OCI-LY7 (cell line): Measurements from ENCODE around the gene MAPK9.

- PRO-cap = no peak
- RAMPAGE, long total RNA = no peak
These were observed 56.8 kb downstream of the ADAMTS2 start for GRCh38 chr5:179288430-179288809.

DNA sequence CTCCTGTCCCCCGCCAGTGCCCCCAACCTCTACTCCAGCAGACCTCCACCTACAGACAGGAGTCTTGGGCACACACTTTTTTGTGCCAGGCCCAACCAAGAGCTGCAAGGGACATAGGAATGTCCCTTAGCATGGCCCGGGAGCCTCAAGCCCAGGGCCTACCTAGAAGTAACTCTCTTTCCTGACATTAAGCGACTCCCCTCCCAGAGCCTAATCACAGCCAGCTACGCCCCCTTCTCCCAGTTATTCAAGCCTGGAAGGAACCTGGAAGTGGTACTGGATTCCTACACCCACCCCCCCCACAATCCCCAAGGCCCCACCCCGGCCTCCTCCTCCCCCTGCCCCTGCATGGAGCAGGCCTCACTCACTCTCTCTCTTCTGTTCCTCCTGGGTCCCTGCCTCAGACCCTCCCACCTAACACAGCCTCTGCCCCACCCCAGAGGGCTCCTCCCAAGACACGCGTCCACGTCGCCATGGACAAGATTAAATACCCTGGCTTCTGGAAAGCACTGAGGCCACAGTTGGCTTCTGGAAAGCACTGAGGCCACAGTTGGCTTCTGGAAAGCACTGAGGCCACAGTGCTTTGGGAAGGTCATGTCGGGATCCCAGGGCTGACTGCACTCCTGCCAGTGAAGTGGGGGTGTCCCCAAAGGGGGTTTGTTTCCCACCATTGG lies 30.4 kb downstream of the ADAMTS2 start:
- PRO-cap = no peak
- RAMPAGE, long total RNA = no peak

DNA sequence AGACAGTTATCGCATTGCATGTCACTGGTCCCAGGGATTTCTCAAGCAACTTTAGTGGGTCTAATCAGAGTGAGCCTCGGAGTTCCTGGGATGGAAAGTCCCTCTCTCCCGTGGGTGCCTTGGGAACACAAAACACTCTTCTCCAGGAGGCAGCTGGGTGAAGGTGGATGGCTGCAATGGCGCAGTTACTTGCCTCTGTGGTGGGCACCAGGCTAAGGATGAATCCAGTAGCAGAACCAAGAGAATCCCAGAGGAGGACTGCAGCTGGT lies 33.9 kb upstream of the ADAMTS2 start:
- PRO-cap = no peak
- RAMPAGE, long total RNA = no peak

DNA sequence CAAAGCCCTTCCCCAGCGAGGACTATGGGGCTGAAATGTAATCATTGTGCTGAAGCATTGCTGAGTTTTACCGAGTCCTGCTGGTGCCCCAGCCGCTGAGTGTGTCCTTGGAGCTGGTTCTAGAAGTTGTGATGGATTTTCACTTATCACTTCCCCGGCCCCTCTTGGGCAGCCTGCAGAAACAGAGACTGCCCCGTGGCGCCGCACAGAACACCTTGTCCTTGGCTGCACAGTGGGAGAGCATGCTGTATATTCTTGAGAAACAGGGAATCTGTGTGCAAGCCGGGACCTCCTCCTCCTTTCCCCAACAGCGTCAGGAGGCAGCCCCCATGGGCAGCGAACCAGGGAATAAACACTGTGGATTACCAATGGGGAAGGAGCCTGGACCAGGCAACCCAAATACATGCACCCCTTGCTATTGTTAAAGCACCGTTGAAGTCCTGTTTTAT lies 90.6 kb upstream of the RUFY1 start:
- PRO-cap = no peak
- RAMPAGE, long total RNA = no peak

DNA sequence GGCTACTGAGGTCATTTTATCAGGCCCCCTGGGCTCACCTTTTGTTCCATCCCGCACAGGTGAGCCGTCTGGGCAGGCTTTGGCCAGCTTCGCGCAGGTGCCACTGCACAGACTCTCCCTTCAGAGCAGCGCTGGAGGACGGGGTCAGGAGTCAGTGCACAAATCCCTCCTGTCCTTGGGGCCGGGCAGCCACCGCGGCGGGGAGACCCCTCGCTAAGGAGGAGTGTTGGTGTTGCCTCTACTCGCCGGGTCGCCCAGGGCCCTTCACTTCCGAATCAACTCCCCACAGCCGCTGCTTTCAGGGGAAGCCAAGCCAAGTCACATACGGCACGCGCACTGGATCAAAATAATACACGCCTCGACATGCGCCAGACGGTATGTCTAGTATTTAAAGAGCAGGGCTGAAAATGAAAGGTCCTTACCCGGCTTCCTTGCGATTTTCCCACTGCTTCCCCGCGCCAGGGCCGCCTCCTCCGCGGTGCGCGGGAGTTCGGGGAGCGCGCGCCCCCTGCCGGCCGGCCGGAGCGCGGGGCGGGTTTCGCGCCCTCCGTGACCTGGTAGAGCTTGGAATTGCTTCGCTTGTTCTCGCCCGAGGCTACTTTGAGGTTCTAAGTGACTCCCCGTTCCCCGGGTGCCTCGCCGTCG lies 10.7 kb upstream of the HNRNPH1 start:
- PRO-cap = no peak
- RAMPAGE, long total RNA = no peak

DNA sequence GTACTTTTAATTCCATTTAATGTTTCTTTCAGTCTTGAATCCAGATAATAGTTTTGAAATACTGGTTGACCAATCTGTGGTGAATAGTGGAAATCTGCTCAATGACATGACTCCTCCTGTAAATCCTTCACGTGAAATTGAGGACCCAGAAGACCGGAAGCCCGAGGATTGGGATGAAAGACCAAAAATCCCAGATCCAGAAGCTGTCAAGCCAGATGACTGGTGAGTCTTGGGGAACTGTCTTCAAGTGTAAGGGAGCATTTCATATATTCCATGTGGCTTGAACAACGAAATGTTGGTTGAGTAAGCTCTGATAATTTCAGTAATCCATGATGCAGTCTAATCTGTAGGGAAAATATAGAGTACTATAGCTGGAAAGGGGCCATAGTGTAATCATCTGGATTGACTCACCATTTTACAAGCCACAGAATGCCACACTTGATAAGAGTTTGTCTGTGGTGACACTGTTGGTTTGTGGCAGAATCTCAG lies 16.5 kb upstream of the MAML1 start:
- PRO-cap = no peak
- RAMPAGE, long total RNA = no peak

DNA sequence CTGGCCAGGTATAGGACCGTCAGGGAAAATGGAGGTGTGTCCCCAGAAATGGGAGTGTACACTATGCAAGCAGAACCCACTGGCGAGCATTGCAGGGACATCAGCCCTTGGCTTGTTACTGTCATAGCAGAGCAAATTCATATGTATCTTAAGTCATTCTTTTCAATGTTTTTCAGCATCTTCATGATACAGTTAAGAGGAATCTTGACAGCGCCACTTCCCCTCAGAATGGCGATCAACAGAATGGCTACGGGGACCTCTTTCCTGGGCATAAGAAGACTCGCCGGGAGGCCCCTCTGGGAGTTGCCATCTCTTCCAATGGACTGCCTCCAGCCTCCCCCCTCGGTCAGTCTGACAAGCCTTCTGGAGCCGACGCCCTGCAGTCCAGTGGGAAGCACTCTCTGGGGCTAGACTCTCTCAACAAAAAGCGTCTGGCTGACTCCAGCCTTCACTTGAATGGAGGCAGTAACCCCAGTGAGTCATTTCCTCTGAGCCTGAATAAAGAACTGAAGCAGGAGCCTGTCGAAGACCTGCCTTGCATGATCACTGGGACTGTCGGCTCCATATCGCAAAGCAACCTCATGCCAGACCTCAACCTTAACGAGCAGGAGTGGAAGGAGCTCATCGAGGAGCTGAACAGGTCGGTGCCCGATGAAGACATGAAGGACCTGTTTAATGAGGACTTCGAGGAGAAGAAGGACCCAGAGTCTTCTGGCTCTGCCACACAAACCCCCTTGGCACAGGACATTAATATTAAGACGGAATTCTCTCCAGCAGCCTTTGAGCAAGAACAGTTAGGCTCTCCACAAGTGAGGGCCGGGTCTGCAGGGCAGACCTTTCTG lies 28.4 kb upstream of the LTC4S start:
- PRO-cap = no peak
- RAMPAGE, long total RNA = no peak

DNA sequence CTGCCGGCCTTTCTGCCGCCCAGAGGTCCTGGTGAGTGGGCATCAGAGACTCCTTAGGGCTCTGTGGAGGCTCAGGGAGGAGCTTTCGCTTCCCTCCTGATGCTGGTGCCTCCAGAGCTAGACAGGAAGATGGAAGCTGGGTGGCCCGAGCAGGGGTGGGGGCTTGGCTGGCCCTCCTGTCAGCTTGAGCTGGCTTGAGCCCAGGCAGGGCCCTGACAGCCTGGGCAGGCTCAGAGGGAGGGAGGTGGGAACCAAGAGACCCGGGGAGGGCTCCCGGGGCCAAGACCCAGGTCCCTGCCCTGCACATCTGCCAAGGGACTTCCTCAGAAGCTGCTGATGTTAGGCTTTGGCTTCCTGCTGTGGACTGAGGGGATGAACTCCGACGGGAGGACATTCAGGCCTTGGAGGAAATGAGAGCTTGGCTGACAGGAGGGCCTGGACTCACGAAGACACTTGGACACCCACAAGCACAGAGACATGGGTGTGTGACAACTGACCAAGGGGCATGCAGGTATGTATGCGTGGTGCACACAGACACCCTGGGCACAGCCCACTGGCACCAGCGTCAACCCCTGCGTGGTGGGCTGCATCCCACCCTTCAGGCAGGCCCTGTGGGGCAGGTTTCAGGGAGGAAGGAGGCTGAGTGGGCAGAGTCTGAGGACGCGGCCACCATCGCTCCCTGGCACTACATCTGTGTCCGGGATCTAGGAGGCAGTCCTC lies 1.8 kb upstream of the LTC4S start:
- PRO-cap = no peak
- RAMPAGE, long total RNA = no peak

DNA sequence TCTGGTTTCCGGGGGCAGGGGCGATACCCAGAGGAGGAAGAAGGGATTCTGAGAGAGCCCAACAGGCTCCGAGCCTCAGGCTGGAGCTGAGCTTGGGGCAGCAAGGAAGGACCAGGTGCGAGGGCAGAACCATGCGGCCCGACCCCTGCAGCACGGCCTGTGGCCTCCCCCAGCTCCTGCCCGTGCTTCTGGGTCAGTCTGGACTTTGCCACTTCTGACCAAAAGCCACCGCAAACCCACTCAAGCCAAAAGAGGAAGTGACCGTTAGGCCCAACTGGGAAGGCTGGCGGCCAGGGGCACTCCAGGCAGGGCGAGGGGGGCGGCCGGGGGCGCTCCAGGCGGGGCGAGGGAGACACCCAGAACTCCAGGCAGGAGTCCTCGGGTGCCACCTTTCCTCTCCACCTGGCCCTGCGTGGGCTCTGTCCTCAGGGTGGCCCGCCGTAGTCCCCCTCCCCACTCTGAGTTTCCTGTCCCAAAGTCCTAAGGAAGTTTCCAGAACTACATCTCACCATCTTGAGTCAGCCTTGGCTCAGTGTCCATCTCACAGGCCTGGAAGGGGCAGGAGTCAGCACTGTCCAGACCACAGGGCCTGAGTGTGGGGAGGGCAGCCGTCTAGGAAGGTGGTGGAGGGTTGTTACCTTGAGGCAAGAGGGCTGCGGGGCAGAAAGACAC lies 986 bp upstream of the LTC4S start:
- PRO-cap = no peak
- RAMPAGE, long total RNA = no peak

DNA sequence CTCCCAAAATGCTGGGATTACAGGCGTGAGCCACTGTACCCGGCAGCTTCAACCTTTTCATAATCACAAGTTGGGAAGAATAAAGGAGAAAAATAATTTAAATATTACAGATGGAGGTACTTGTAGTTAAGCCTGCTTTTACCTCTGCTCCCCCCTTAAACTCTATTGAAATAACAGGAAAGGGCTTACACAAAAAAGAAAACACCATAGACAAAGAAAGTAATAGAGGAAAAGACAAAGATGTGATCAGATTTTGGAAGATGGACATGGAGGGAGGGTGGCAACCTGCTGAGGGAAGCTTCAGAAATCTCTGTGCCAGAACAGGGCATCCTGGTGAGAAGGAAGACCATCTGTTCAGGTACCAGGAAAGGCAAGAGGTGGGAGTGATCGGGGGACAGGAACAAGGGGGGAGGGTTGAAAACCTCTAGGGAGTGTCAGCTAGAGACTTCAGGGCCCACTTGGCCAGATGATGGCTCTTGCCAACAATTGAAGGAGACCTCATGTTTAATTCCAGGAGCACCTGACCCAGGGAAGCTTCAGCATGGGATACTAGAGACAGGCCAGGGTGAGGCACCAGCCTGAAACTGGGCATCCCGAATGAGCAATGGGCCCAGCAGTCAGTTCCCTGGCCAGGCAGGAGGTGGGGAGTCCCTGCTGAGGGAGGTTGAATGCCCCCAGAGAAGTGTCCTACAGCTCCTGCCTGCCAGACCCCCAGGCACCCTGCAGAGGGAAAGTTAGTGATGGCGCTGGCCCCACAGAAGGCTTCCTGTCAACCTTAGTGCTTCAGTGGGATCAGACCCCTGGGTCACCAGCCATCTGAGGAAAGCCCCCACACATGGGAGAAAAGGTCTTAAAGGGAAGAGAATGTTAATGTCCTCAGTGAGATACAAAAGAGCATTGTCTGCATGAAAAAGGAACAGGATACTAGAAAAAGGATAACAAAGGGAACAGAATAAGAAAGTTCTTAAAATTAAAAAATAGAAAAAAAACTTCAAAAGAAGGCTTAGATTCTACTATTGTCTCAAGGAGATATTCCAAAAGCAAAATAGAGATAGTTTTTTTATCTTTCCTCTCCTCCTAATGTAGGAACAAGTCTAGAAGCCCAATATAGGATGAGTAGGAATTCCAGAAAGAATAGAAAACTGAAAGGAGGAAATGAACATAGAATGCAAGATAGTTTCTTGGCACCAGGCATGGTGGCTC lies 8.3 kb downstream of the SQSTM1 start:
- PRO-cap = no peak
- RAMPAGE, long total RNA = no peak

- PRO-cap = no peak
- RAMPAGE, long total RNA = no peak
These were observed 14.6 kb downstream of the MRNIP start for GRCh38 chr5:179844095-179844422.

GRCh38 chr5:180070706-180071244 lies 784 bp downstream of the RNF130 start:
- PRO-cap = no peak
- RAMPAGE, long total RNA = no peak

GRCh38 chr5:180080589-180081372 lies 9.2 kb upstream of the RNF130 start:
- PRO-cap = no peak
- RAMPAGE, long total RNA = no peak

GRCh38 chr5:180136533-180137322 lies 65.2 kb upstream of the RNF130 start:
- PRO-cap = no peak
- RAMPAGE, long total RNA = no peak

DNA sequence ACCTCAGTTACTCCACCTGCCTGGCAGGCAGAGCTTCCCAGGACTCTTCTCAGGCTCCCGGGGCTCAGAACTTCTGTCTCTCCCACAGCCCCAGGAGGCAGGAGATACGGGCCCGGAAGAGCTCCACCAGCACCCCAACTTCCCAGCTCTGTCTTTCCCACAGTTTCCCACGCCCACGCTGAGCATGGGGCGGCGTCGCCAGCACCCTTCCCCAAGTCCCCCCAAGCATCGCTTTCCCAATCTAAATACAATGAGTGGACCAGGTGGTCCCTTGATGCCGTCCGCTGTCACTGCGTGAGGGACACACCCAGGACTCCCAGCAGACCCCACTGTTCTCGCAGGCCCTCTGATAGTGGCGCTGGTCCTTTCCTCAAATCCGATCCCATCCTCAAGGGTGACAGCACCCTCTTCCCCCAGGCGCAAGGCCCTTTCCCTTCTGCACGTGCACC lies 803 bp downstream of the RASGEF1C start:
- PRO-cap = no peak
- RAMPAGE, long total RNA = no peak

DNA sequence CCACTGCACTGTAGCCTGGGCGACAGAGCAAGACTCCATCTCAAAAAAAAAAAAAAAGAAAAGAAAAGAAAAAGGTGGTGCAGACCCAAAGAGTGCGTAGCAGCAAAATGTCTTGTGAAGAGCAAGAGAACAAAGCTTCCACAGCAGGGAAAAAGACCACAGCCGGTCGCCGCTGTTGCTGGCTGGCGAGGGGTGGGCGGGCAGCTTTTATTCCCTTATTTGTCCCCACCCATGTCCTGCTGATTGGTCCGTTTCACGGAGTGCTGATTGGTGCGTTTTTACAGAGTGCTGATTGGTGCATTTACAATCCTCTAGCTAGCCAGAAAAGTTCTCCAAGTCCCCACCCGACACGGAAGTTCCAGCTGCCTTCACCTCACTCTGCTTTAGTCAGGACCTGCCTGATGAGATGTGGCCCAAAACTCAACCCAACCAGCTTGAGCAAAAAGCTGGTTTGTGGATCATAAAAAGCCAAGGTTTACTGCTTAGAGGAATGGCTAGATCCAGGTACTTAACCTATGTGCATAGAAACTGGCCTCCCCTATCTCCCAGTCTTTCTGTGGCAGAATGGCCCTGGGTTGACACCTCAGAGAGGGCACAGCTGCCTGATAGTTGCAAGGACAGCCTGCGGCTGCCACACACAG lies 1.2 kb upstream of the RASGEF1C start:
- PRO-cap = no peak
- RAMPAGE, long total RNA = no peak

DNA sequence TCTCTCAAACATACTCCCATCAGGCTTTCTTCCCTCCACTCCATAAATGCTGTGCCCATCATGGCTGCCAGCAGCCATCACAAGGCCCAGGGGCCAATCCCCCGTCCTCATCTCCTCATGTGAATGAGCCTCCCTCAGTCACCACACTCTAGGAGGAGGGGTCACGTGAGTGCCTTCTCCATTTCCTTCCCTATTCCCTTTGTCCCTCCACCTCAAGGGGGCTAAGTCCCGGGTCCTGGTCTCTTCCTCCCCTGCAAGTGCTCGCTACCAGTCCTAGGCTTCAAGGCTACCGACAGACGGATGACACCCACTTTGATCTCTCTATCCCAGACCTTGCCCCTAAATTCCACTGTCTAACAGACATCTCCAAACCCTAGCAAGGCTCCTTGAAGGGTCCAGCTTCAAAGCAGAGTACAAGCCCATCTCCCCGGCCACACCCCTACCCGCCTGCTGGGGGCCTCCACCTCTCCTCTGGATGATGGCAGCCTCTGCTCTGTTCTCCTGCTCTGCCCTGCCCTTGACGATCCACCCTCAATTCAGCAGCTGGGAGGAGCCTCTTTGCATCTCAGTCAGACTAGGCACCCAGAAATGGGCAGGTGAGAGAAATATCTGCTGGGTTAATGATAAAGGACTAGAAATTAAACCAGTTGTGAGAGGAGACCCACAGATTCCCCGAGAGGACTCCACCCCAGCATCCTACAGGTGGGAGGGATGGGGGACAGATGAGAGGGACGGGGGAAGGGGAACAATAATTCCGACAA lies 36.0 kb upstream of the RASGEF1C start:
- PRO-cap = no peak
- RAMPAGE, long total RNA = no peak

DNA sequence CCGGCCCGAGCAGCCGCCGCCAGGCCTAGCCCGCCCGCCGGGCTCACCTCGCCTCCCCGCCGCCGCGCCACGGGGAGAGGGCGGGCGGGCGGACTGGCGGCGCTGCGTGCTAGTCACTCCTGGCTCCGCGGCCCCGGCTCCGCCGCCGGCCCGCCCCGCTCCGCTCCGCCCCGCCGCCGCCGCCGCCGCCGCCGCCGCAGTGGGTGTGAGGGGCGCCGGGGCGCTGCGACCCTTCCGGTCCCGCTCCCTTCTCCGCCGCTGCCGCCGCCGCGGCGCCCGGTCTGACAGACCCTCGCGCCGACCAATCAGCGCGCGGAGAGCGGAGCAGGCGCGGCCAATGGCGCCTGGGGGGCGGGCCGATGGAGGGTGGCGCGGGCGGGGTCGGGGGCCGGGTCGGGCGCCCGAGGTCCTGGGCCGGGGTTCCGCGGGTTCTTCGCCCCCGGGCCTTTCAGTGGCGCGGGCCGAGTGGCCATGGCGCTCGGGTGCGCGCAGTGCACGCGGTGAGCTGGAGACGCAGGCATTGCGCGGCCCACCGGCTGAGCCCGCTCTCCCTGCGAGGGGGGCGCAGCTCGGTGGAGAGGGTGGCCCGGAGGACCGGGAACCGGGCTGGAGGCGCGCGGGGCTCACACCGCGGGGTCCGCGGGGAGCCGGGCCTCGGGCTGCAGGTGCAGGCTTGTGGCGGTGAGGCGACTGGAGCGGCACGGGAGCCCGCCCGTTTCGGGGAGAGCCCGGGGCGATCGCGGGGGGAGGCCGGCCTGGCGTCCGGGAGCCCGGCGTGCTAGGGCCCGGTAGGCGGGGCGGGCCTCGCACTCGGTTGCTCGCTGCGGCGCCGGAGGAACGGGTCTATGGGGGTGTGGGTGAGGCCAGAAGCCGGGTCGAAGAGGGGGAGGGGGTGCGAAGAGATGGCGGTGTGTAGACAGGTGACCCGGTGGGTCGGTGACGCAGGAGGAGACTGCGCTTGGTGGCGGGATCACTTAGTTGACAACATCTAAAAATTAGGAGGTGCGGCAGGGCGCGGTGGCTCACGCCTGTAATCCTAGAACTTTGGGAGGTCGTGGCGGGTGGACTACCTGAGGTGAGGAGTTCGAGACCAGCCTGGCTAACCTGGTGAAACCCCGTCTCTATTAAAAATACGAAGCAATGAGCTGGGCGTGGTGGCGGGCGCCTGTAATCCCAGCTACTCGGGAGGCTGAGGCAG lies at the start of gene MAPK9:
Gene MAPK9, minus strand, starts transcription at position 283 of the 1,198 bp plus-strand sequence.
- PRO-cap = bidirectional peak, plus-strand start at position 451 of the sequence, minus-strand start at position 260 of the sequence; bidirectional peak, plus-strand start at position 877 of the sequence, minus-strand start at position 839 of the sequence
- RAMPAGE, long total RNA = no peak

DNA sequence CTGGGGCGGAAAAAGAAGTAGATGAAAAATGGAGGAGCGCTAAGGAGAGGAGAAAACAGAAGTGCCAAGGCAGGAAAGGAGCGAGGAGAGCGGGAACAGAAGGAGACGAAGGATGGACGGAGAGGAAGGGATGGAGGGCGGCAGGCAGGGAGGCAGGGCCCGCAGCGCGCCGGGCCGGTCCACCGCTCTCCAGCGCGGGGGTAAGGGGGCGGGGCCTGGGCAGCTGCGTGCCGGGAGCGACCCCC lies 215 bp upstream of the CNOT6 start:
- PRO-cap = bidirectional peak, plus-strand start outside the sequence, minus-strand start at position 132 of the sequence
- RAMPAGE, long total RNA = no peak

- PRO-cap = no peak
- RAMPAGE, long total RNA = no peak
These were observed 17.1 kb downstream of the MGAT1 start for GRCh38 chr5:180785486-180785826.